HT-29 (cell line): ENCODE data around the genes PABPC4L, NOCT and SETD7.

DNA sequence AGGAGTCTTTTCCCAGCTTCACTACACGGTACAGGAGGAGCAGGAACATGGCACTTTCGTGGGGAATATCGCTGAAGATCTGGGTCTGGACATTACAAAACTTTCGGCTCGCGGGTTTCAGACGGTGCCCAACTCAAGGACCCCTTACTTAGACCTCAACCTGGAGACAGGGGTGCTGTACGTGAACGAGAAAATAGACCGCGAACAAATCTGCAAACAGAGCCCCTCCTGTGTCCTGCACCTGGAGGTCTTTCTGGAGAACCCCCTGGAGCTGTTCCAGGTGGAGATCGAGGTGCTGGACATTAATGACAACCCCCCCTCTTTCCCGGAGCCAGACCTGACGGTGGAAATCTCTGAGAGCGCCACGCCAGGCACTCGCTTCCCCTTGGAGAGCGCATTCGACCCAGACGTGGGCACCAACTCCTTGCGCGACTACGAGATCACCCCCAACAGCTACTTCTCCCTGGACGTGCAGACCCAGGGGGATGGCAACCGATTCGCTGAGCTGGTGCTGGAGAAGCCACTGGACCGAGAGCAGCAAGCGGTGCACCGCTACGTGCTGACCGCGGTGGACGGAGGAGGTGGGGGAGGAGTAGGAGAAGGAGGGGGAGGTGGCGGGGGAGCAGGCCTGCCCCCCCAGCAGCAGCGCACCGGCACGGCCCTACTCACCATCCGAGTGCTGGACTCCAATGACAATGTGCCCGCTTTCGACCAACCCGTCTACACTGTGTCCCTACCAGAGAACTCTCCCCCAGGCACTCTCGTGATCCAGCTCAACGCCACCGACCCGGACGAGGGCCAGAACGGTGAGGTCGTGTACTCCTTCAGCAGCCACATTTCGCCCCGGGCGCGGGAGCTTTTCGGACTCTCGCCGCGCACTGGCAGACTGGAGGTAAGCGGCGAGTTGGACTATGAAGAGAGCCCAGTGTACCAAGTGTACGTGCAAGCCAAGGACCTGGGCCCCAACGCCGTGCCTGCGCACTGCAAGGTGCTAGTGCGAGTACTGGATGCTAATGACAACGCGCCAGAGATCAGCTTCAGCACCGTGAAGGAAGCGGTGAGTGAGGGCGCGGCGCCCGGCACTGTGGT, 1.4 kb downstream of the PCDH10 start:
- RAMPAGE, long total RNA = no peak

GRCh38 chr4:133968357-133968556, 233.3 kb downstream of the PABPC4L start:
- RAMPAGE, long total RNA = no peak

GRCh38 chr4:134201240-134202357, at the start of gene PABPC4L:
TSS of gene PABPC4L (minus strand) at chr4:134201789.
- RAMPAGE, long total RNA = no peak

DNA sequence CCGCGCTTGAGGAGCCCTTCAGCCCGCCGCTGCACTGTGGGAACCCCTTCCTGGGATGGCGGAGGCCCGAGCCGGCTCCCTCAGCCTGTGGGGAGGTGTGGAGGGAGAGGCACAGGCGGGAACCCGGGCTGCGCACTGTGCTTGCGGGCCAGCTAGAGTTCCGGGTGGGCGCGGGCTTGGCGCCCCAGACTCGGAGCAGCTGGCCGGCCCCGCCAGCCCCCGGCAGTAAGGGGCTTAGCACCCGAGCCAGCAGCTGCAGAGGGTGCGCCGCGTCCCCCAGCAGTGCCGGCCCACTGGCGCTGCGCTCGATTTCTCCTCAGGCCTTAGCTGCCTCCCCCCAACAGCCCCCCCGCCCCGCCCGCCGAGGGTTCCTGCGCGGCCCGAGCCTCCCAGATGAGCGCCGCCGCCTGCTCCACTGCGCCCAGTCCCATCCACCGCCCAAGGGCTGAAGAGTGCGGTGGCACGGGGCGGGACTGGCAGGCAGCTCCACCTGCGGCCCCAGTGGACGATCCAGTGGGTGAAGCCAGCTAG, 1137.0 kb downstream of the PCDH18 start:
- RAMPAGE, long total RNA = no peak

DNA sequence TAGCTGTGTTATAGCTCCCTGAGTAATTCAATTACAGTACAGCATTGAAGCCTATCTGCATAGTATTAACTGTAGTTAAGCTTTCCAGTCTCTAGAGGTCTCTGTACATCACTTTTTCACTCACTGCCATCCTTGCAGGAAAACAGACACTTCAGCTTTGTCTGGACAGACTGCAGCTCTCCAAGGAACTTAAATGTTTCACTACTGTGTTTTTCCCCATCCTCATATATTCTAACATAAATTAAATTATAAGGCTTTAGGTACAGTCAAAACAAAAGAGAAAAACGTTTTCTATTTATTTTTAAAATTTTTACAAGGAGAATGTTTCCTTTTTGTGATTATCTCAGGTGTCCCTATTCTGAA, 407.9 kb downstream of the PCDH18 start:
- RAMPAGE, long total RNA = no peak

- RAMPAGE, long total RNA = no peak
Measured at GRCh38 chr4:137359829-137360203, 172.5 kb downstream of the PCDH18 start.

DNA sequence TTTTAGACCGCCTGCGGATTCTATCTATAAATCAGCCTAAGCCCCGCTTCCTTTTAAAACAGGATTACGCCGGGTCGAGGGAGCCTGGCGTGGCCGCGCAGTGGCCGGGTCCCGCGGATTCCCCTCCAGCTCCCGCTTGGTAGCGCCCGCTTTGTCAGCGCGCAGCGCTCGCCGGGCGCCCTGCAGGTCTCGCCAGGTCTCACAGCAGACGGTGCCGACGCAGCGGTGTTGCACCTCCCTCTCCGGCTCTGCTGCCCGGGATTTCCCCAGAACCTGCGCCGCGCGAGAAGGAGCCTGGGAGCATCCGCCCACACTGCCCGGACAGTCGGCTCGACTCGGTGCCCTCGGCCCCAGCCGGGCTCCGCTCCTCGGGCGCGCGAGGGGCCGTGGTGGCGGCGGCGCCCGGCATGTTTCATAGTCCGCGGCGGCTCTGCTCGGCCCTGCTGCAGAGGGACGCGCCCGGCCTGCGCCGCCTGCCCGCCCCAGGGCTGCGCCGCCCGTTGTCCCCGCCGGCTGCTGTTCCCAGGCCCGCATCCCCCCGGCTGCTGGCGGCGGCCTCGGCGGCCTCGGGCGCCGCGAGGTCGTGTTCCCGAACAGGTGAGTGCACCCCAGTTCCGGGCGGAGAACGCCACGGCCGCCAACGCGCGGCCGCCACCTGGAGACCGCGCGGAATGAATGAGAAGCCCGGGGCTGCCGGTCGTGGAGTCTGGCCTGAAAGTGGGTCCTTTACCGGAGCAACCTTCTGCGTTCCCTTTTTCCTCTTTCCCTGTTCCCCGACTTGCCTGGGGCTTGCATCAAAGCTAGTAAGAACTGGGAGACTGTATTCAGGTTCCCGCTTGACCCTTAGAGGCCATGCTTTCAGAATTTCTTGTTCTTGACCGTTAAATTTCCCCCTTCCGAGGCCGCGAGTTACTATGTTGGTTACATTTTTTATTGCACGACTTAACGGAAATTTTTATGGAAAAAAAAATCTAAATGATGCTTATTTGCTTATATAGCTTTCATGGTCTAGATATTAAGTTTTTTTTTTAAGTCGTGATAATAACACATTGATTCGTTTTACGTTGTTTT, at the start of gene NOCT:
Gene NOCT, plus strand, starts transcription at position 207 of the 1,071 bp plus-strand sequence.
- RAMPAGE, long total RNA = no peak

- RAMPAGE, long total RNA = no peak
Measured at GRCh38 chr4:139167622-139168109, 9.4 kb downstream of the ELF2 start.

DNA sequence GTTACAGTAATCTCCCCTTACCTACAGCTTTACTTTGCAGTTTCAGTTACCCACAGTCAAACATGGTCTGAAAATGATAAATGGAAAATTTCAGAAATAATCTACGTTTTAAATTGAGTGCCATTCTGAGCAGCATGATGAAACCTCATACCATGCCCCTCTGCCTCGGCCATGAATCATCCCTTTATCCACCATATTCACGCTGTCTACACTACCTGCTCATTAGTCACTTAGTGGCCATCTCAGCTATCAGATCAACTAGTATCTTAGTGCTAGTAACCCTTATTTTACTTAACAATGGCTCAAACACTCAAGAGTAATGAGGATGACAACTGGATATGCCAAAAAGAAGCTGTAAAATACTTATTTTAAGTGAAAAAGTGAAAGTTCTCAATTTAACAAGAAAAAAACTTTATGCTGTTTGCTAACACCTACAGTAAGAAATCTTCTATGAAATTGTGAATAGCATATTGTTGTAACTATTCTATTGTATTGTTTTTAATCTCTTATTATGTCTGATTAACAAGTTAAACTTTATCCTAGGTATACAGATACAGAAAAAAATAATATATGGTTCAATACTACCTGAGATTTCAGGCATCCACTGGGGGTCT, 4.7 kb downstream of the ELF2 start:
- RAMPAGE, long total RNA = no peak

DNA sequence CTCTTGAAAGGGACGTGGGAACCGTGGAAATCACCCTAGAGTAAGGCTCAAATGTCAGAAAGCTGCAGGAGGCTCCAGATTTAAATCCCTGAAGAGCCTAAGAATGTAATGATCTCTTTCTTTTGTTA, 1.6 kb upstream of the ELF2 start:
- RAMPAGE, long total RNA = no peak

DNA sequence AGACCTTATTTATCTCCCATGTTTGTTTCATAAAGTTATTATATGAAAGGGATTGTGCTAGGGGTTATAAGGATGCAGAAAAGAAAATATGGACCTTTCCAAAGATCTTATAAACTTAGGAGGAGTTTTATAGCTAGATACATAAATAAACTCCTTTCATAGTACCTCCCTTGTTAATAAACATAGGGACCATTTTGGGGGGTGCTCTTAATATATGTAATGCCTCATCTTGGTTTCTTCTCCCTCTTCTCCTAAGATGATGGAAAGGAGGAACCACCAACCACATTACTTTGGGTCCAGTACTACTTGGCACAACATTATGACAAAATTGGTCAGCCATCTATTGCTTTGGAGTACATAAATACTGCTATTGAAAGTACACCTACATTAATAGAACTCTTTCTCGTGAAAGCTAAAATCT, 54.9 kb upstream of the NDUFC1 start:
- RAMPAGE, long total RNA = no peak

DNA sequence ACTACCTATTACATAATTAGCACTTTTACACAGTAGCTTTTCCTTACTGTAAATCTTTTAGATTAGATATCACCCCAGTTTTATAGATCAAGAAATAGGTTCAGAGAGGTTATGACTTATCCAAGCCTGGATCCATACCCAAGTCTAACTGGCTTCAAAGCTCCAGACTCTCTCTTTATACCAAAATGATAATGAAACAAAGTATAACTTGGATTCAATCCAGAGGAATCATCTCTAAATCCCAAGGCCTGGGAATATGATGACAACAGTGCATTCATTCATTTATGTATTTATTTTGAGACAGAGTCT, 70.8 kb upstream of the RAB33B start:
- RAMPAGE, long total RNA = no peak

GRCh38 chr4:139535833-139536279, 20.2 kb downstream of the SETD7 start:
- RAMPAGE, long total RNA = no peak

GRCh38 chr4:139556023-139556690, at the start of gene SETD7:
TSS of gene SETD7 (minus strand) at chr4:139556219.
- RAMPAGE, long total RNA = no peak

- RAMPAGE, long total RNA = no peak
Measured at GRCh38 chr4:139682689-139683774, 17.4 kb downstream of the MGST2 start.

GRCh38 chr4:139762434-139763180, 97.0 kb downstream of the MGST2 start:
- RAMPAGE, long total RNA = no peak

DNA sequence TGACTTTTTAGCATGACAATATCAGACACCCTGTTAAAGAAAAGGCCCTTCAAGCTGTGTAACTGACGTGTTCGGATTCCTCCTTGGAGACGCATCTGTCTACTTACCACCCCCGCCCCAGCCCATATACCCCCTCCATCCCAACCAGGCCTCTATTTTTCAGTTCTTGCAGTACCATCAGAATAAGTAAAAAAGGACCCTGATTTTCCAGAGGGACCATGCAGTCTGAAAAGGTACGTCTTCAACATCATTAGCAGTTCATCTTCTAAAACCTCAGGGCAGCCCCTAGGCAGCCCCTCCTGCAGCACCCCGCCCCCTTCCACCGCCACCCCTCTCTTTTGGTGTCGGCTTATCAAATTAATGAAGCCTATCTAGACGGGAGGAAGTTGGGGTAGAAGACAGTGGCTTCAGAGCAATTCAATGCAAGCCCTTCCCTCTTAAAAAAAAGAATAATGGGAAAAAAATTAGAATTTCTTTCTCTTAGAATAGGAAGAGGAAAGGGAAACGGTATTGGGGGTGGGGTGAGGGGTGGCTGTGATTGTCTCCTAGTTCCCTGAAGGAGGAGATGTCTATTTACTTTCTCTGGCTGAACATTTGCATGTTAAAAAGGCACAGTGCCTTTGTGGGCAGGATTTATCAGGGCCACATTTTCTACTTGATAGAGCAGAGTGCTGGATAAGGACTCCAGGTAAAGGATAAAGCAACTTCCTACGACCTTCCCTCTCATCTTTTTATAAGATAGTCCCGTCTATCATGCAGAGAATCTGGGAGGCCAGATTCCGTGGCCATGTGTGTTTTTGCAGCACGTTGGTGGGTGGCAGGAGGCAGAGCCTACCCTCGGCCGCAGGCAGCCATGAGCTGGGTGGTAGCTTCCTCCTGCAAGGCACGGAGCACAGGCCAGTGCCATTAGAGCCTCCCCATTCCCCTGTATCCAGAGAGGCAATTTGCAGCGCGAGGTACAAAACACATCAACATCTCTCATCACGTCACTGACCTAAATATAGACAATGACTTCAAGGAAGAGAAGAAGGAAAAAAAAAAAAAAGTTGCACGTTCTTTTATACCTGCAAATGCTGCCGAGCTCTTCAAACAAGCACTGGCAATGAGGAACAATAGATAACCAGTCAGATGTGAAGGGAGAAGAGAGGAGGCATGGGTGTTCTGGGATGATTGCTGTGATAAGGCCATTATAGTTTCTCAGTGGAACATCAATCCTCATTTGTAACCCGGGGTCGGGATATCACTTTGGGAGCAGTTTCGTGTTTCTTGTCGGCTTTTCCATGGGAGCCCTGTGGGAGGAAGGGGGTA, 159.6 kb downstream of the MGST2 start:
- RAMPAGE, long total RNA = no peak

- RAMPAGE, long total RNA = no peak
Measured at GRCh38 chr4:139841766-139842018, 176.1 kb downstream of the MGST2 start.

GRCh38 chr4:140004494-140004982, 149.4 kb downstream of the MAML3 start:
- RAMPAGE, long total RNA = no peak

DNA sequence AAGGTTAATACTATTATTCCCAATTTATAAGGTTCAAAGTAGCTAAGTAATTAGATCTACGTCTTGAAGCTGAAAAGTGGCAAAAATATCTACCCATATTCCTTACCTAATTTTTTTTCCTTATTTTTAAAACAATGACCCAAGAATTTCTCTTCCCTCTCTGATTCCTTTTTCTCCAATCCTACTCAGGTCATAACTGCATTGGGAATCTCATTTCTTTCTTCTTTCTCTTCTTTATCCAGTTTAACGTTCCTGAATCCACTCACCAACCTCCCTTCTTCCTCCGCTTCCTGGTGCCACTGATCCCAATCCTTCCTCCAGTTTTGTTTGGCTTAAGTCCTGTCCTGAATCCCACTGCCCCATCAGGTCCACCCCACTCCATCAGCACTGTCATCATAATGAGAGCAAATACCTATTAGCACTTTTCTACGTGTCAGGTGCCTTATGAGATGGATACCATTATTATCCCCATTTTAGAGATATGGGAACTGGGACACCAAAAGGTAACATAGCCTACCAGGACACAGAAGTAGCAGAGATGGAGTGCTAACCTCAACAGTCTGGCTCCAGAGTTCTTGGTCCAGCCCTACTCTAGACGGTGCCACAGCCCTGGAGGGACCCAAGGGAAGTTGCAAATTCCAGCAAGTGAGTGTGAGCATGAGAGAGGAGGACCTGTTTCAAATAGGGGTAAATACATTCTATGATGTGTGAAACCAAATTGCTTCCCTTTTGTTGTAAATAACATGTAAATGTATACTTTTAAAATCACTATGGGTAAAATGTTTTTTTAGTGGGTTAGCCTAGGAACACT, 132.3 kb downstream of the MAML3 start:
- RAMPAGE, long total RNA = no peak